ENCODE data around the genes WFDC12, RBPJL and WFDC10A.

DNA sequence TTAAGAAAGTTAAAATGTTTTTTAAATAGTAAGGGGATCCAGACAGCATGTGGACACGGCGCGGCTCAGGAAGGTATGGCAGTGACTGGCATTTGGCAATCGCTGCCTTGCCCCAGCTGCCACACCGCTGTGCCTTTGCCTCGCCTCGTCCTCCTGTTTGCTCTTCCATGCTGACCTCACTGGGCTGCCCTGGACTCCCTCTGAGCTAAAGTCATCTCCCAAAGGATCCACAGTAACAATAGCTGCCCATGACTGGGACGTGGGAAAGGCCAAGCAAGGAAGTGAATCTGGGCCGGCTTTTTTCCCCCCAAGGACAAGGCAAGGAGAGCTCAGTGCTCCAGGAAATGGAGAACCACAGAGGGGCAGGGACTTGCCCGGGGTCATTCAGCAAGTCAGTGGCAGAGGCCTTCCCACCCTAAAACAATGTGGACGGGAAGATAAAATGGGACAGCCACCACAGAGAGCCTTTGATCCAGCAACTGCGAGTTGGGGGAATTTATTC lies 48.1 kb downstream of the JPH2 start:
- PRO-cap: no peak
- RAMPAGE, long total RNA, 2 experiments: no peak in any of the 2 experiments

DNA sequence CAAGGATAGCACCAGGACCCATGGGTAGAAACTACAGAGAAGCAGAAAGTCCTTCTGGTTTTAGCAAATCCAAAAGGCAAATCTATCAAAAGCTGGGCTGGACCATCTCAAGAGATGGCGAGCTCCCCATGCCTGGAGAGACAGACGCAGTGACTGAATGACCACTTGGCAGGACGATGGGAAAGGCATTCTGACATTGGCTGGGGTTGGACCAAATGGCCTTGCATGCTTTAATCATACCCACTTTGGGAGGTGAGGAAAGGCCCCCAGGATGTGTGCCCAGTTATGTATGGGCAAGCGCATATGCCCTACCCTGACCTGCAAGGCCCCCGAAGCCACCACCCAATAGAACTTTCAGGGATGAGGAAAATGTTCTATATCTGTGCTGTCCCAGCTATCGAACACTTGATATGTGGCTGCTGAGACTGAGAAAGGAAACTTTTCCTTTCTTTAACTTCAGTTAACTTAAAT lies 45.1 kb downstream of the JPH2 start:
- PRO-cap: no peak
- RAMPAGE, long total RNA, 2 experiments: no peak in any of the 2 experiments

GRCh38 chr20:44183066-44184000 lies 3.7 kb downstream of the JPH2 start:
- PRO-cap: no peak
- RAMPAGE, long total RNA, 2 experiments: no peak in any of the 2 experiments

GRCh38 chr20:44401451-44402031 lies 46.0 kb downstream of the HNF4A start:
- PRO-cap: no peak
- RAMPAGE, long total RNA, 2 experiments: no peak in any of the 2 experiments

- PRO-cap: no peak
- RAMPAGE, long total RNA, 2 experiments: no peak in any of the 2 experiments
Observed at GRCh38 chr20:44434613-44434789, 41.2 kb upstream of the TTPAL start.

GRCh38 chr20:44467051-44467996 lies 8.3 kb upstream of the TTPAL start:
- PRO-cap: no peak
- RAMPAGE, long total RNA, 2 experiments: no peak in any of the 2 experiments

DNA sequence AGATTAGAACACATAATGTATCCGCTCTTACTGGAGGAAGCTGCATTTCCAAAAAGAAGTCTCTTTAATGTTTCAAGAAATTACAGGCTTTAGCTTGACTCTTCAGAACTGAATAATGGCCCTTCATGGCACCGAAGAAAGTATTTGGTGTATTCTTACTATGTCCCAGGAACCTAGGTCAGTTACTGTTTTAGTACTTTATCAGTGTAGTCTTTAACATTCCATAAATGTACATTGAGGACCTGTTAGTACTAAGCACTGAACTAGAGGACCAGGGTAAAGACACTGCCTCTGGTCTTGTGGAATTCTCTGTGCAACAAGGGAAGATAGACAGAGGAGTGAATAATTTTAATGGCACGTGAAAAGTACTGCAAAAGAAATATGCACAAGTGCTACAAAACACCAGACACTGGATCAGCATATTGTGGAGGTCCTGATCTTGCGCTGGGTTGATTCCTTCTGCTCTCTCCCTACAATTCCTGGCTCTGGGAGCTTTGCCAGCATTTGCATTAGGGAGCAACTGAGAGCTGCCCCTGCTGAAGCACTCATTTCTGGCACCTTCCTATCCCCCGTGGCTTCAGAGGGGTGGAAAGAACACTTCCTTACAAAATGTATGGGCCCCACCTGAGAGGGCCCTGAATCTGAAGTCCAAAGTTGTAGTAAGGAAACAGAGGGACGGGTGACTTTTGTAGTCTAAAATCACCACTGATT lies 4.6 kb downstream of the PKIG start:
- PRO-cap: no peak
- RAMPAGE, long total RNA, 2 experiments: no peak in any of the 2 experiments

DNA sequence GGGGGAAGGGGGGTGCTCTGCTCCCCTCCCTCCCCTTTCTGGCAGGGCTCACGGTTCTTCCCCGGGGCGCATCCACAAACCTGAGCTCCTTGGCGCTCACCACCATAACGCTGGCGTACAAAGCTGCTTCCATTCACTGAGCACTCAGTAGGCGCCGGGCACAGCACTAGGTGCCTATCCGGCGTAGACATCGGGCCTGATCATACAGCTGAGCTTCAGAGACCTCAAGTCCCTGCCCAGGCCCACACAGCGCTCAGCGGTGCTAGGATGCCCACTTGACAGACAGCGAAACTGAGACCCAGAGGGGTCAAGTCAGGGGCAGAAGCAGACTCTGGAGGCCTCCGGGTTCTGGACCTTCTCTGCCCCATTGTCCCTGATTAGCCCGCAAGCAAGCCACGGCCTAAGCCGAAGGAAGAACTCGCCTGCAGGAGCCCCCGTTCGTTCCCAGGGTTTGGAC lies 433 bp downstream of the ADA start:
- PRO-cap: no peak
- RAMPAGE, long total RNA, 2 experiments: no peak in any of the 2 experiments

DNA sequence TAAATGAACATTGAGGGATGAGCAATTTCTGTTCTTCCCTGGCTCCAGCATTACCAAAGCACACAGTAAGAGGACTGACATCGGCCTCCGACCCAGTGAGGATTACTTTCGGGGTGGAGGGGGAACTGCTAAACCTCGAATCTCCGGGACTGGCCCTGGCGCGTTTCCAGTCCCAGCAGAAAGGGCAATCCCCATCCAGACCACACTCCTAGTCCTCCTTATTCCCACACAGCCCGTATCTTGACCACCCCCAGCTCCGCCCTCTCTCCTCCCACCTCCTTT lies 372 bp upstream of the YWHAB start:
- PRO-cap: no peak
- RAMPAGE, long total RNA, 2 experiments: no peak in any of the 2 experiments

DNA sequence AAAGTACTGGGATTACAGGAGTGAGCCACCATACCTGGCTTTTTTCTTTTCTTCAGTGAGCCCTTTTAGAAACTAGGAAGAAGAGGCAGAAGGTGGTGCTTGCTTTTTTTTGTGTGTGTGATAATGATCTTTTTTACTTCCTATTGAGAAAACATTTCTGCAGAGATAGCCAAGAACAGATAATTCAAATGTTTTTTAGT lies 12.7 kb downstream of the STK4 start:
- PRO-cap: no peak
- RAMPAGE, long total RNA, 2 experiments: no peak in any of the 2 experiments

DNA sequence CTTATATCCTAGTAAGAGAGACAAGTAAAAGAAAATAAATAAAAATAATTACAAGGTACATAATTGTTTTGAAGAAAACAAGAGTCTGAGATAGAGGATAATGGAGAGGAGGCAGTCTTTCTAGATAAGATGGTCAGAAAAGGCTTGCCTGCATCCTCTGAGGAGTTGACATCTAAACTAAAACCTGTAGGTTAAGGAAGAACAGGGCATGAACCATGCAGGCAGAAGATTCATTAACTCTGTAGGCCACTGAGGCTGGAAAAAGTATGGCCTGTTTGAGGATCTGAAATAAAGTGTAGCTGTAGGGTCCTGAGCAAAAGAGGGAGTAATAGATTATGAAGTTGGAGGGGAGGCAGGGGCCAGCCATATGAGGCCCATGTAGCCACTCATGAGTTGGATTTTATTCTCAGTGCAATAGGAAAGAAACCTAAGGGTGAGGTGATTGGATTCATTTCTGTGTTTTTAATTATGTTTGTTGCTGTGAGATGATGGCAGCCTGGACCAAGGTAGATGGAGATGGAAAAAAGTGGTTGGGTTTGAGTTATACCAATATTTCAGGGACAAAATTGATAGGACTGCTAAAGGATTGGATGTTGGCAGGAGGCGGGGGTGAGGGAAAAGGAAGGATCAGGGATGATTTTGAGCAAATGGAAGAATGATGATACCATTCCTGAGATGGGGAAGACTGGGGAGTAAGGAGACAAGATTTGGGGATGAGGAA lies 30.9 kb downstream of the KCNS1 start:
- PRO-cap: no peak
- RAMPAGE, long total RNA, 2 experiments: no peak in any of the 2 experiments

- PRO-cap: no peak
- RAMPAGE, long total RNA, 2 experiments: no peak in any of the 2 experiments
Observed at GRCh38 chr20:45116154-45116379, 1.1 kb upstream of the WFDC5 start.

DNA sequence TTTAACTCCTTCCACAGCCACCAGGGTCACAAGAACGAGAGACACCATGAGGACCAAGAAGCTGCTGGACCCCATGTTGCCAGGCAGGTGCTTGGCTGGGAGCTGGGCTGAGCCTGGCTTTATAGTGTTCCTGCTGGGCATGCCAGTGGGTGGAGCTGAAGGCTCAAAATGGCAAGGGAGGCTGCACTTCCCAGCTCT lies at the start of gene WFDC12:
Gene WFDC12 (minus strand): TSS at position 93 of the 198 bp plus-strand sequence.
- PRO-cap: no peak
- RAMPAGE, long total RNA, 2 experiments: no peak in any of the 2 experiments

GRCh38 chr20:45306364-45307130 lies at the start of gene RBPJL:
RBPJL (plus strand) TSS chr20:45306840.
- PRO-cap: no peak
- RAMPAGE, long total RNA, 2 experiments: no peak in any of the 2 experiments

GRCh38 chr20:45311432-45312148 lies 3.5 kb upstream of the MATN4 start:
- PRO-cap: no peak
- RAMPAGE, long total RNA, 2 experiments: no peak in any of the 2 experiments

DNA sequence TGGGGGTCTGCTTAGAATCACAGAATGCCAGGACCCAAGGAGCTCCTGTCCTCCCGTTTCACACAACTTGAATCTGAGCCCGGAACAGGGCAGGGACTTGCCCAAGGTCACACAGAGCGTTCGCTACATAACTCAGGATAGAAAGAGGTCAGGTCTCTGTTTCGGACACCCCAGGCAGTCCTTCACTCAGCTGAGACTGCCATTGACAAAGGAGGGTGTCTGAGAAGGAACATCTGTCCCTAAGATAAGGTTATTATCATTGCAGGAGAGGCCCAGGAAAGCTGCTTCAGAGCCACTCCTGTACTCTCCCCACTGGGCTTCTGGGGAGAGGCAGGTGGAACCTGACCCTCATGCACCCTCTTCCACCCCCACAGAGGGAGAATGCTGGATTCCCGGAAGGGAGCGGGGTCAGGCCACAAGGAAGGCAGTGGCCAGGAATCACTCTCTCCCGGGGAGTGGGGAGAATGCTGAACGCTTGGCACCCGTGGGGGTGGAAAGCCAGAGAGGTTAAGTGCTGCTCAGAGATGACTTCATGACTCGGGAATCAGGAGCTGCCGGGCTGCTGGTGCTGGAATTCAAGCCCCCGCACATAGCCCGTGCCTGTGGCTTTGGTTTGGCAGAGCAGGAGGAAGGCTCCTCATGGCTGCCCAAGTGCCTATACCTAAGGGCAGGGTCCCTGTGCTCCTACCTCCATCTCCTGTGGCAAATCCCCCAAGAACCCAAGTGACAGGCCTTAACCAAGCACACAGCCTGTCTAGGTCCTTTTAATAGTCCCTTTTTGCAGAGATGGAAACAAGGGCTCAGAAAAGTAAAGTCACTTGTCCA lies 10.6 kb downstream of the SDC4 start:
- PRO-cap: no peak
- RAMPAGE, long total RNA, 2 experiments: no peak in any of the 2 experiments

GRCh38 chr20:45344127-45344614 lies 4.1 kb downstream of the SDC4 start:
- PRO-cap: bidirectional peak, plus-strand start at chr20:45344511, minus-strand start at chr20:45344310
- RAMPAGE, long total RNA, 2 experiments: start-site peak on the plus strand in 1 of 2 experiments, at chr20:45344503-45344507 at its widest, 22 reads per replicate

- PRO-cap: no peak
- RAMPAGE, long total RNA, 2 experiments: no peak in any of the 2 experiments
Observed at GRCh38 chr20:45409575-45410011, 1.5 kb downstream of the DBNDD2 start.

- PRO-cap: no peak
- RAMPAGE, long total RNA, 2 experiments: no peak in any of the 2 experiments
Observed at GRCh38 chr20:45447512-45447869, 22.1 kb upstream of the WFDC2 start.

DNA sequence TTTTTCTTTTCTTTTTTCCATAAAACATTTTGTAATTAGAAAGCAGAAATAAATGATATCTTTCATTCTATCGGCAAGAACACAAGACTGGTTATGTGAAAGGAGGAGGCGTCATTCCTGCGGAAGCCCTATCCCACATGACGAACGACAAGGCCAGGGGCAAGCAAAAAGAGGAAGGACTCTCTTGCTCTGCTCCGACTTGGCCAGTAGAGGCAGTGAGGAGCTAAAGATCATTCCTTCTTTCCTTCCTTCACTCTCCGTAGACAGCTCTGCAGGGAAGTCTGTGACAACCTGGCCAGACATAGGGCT lies at the start of gene WFDC10A:
Gene WFDC10A (plus strand): TSS at position 253 of the 309 bp plus-strand sequence.
- PRO-cap: no peak
- RAMPAGE, long total RNA, 2 experiments: no peak in any of the 2 experiments

Measured in breast epithelium (tissue), 2 donors.